ENCODE results near the genes PRRG4, QSER1 and C11orf91.

GRCh38 chr11:27357373-27357669 lies 5.7 kb downstream of the CCDC34 start:
- PRO-cap, result no peak
- RAMPAGE, long total RNA, result no peak

- PRO-cap, result bidirectional peak, plus-strand start at chr11:27507101, minus-strand start at chr11:27507114
- RAMPAGE, long total RNA, result no peak
These were observed 312 bp upstream of the LIN7C start for GRCh38 chr11:27506934-27507228.

DNA sequence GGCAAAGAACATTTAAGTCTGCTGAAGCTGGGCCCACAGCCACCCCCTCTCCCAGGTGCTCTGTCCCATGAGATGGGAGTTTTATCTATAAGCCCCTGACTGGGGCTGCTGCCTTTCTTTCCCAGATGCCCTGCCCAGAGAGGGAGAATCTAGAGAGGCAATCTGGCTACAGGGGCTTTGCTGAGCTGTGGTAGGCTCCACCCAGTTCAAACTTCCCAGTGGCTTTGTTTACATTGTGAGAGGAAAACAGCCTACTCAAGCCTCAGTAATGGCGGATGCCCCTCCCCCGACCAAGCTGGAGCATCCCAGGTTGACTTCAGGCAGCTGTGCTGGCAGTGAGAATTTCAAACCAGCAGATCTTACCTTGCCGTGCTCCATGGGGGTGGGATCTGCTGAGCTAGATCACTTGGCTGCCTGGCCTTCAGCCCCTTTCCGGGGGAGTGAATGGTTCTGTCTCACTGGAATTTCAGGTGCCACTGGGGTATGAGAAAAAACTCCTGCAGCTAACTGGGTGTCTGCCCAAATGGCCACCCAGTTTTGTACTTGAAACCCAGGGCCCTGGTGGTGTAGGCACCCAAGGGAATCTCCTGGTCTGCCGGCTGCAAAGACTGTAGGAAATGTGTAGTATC lies 12.2 kb downstream of the BDNF start:
- PRO-cap, result bidirectional peak, plus-strand start at position 347 of the sequence, minus-strand start at position 142 of the sequence; unidirectional peak, minus-strand start at position 442 of the sequence
- RAMPAGE, long total RNA, result no peak

- PRO-cap, result no peak
- RAMPAGE, long total RNA, result no peak
These were observed 725.5 kb downstream of the METTL15 start for GRCh38 chr11:28833546-28834249.

DNA sequence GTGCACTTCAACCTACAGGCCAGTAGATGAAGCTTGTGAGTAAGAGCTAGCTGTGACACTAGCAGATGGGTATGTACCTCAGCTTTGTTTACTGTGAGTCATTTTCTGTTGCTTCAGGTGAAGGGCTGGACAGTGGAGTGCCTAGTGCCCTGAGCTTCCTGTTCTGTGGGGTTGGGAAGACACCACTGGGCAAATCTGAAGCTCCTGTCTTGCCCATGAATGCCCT lies 755.8 kb downstream of the KCNA4 start:
- PRO-cap, result no peak
- RAMPAGE, long total RNA, result no peak

DNA sequence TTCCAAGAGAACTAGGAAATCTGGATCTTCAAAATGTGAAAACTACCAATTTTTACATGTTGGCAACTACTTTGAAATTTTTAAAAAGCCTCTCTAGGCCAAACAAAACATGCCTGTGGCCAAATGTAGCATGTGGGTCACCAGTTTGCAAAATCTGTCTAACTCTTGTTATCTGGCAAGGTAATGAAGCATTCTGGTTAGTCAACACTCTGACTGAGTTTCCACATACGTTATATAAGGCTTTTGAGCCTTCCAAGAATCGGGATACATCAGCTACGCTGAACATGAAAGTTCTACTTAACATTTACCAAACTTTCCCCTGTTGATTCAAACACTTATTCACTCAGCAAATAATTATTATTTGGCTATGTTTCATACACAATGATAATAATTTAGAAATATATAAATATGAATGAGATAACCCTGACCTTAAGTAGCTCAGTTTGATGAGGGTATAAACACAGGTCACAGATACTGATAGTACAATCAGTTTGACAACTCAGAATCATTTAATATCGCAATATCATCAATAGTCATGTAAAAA lies 752.5 kb downstream of the KCNA4 start:
- PRO-cap, result no peak
- RAMPAGE, long total RNA, result no peak

DNA sequence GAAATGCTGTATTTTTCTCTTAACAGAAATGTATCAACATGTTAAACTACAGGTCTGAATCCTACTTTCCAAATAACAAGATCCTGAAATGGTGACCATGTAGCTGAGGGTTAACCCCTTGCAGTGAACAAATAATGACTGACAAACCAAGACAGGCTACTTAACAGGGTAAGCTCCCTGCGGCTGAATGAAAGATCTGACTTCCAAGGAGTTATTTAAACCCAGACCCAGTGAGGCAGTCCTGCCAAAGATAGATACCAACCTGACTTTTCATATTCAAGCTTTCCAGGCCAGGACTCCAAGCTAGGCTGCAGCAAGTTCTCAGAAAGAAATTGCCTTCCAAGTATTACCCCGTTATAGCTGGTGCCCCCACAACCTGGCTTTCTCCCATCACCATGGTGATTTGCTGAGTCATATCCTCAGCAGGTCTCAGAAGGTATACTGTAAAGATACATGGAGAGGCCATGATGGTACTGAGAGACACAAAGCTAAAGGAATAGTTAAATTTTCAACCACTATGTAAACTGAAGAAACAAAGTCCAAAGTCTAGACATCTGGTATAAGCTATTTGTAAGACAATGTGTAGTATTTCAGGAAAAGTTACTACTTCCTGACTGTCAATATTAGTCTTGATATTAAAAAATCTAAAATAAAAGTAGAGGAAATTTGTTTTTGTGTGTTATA lies 377.2 kb downstream of the DCDC1 start:
- PRO-cap, result no peak
- RAMPAGE, long total RNA, result no peak

DNA sequence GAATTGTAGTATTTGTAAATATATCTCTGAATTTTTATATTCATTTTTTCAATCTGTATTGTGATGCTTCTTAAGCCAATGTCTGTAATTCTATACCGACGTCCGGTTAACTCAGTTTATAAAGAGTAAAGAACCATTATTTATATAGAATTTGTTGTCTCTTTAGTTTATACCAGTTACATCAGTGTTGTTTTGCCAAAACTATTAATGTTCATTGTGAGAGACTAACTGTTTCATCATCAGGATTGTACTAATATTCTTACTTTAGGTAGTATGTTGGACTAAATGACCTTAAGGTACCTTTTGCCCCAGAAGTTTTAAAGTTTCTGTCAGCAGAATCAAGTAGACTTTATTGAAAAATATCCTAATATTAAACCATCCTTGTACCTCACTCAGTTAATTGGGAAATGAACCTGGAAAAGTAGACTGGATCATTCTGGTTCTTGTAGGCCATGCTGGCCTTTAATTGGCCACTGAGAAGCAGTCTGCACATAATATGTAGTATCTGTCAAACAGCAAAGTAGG lies 2.5 kb downstream of the DNAJC24 start:
- PRO-cap, result no peak
- RAMPAGE, long total RNA, result no peak

DNA sequence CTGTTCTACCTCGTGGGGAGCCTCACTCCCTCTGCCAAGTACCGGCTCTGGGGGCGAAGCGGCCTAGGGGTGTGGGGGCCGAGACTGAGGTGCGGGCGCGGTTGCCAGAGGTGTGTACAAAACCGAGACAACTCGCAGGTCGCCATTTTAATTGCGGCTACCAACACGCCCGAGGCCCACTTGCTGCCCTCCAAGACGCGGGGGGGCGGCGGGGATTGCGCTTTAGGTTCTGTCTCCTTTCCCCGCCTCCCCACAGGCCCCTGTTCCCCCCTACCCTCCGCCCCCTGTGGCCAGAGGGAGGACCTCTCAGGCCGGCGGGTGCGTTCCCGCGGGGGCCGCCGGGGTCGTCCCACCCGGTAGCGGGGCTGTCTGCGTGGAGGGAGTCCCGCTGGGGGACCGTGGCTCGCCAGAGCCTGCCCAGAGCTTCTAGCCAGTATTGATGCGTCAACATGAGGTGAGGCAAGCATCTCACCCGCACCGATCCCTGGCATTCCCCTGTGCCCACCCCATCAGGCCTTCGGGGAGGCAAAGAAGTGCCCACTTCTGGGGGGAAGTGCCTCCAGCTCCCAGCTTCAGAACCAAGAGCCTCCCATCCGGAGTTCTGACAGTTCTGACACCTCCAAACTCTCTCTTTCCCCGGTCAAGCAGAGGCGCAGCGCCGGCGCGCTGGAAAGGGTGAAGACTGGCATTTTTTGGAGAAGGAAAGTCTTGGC lies 2.9 kb upstream of the PAX6 start:
- PRO-cap, result no peak
- RAMPAGE, long total RNA, result no peak

DNA sequence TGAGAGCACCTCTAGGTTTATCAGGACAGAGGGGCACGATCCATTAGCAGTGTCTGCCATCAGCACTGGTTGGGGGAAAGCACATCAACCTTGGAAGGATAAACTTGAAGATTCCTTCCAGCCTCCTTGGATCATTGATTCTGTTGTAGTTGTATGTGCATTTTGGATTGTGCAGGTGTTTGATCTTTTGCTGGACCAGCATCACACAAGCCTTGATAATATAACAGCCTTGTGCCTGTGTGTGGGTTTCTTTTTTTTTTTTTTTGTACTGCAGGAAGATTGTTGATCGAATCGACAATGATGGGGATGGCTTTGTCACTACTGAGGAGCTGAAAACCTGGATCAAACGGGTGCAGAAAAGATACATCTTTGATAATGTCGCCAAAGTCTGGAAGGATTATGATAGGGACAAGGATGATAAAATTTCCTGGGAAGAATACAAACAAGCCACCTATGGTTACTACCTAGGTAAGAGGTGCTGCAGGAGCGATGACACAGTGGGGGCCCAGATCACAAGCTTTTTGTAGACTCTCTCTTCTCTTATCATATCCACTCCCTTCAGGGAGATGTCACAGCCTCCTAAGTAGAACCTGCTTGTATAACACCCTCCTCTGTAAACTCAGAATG lies 6.1 kb downstream of the RCN1 start:
- PRO-cap, result no peak
- RAMPAGE, long total RNA, result no peak

DNA sequence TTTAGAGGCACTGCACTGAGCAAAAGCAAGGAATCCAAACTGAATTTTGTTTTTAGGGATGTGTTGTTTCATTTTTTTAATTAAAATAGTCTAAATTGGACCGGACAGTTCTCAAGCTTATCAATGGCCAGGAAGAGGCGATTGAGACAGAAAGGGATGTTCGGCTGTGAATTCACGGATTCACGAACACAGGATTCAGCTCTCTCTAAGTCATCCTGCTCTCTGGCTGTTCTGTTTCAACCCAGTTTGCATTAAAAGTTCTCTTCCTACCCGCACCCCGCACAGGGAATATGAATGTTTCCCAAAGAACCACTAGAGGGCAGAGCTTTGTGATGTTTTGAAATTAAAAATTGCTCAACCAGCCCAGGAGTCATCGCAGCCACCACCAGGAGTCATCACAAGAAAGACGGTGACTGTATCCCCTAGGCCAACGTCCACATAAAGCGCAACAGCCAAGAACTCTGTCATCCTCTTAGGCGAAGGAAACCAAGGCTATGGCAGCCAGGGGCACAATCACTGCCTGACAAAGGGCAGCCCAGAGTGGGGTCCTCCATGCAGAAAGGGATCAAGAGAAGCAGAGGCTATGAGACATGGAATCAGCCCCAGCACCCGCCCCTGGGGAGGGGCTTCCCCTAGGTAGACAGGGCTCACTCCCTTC lies 122.5 kb downstream of the WT1 start:
- PRO-cap, result no peak
- RAMPAGE, long total RNA, result no peak

DNA sequence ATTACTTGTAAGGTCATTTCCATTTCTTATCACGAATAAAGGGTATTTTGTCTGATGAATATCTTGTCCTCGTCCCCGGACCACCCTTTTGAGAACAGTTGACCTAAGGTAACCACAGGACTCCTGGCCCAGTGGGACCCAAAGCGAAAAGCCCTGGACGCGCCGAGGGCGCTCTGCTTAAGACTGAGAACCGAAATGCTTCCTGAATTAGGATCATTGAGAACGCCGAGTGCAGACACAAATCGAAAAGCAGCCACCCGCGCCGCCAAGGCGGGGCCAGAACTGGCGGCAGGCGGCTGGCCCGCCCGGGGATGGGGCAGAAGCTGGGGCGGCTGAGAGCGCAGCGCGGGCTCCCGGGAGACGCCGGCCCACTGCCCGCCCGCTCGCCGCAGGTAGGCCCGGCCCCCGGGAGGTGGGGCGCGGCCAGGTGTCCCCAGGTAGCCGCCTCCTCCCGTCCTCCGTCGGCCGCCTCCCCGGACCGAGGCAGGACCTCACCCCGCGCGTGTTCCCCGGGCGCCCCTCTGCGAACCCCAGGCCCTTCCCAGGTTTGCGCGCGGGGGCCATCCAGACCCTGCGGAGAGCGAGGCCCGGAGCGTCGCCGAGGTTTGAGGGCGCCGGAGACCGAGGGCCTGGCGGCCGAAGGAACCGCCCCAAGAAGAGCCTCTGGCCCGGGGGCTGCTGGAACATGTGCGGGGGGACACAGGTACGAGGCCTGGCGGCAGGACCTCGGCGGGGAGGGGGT lies at the start of gene PRRG4:
Gene PRRG4 (plus strand): TSS at position 457 of the 742 bp plus-strand sequence.
- PRO-cap, result bidirectional peak, plus-strand start at position 319 of the sequence, minus-strand start at position 284 of the sequence; bidirectional peak, plus-strand start at position 682 of the sequence, minus-strand start at position 689 of the sequence
- RAMPAGE, long total RNA, result no peak

DNA sequence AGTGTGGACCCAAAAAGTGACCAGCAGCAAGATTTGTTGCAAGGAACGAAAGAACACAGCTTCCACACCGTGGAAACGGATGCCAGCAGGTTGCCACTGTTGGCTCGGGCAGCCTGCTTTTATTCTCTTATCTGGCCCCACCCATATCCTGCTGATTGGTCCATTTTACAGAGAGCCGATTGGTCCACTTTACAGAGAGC lies 4.9 kb upstream of the QSER1 start:
- PRO-cap, result unidirectional peak, minus-strand start at position 95 of the sequence
- RAMPAGE, long total RNA, result no peak

GRCh38 chr11:32892640-32893557 lies at the start of gene QSER1:
Gene QSER1 (plus strand): TSS chr11:32892811.
- PRO-cap, result bidirectional peak, plus-strand start at chr11:32893117, minus-strand start at chr11:32892753; bidirectional peak, plus-strand start at chr11:32893530, minus-strand start at chr11:32893293
- RAMPAGE, long total RNA, result no peak

DNA sequence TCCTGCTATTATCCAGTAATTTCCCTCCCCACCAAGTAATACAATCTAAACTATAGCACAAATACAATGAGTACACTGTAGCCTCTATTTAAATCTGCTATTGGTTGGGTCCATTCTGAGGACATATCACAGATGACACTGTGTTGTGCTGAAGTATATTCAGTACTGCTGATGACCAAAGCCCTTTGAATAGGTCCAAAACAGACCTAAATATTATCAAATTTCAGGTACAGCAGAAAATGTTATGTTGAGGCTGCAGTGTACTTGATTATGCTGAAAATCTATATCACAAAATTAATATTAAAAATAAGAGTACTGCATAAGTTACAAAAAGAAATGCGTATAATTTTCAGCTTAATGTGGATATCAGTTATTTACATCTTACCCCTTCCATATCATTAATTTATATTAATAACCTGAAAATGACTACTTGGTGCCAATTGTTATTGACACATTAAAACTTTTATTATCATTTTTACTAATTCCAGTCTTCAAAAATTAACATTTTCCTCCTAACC lies 20.8 kb downstream of the CSTF3 start:
- PRO-cap, result no peak
- RAMPAGE, long total RNA, result no peak

- PRO-cap, result no peak
- RAMPAGE, long total RNA, result no peak
These were observed 55.9 kb upstream of the KIAA1549L start for GRCh38 chr11:33319862-33320565.

GRCh38 chr11:33334621-33335574 lies 41.0 kb upstream of the KIAA1549L start:
- PRO-cap, result no peak
- RAMPAGE, long total RNA, result no peak

DNA sequence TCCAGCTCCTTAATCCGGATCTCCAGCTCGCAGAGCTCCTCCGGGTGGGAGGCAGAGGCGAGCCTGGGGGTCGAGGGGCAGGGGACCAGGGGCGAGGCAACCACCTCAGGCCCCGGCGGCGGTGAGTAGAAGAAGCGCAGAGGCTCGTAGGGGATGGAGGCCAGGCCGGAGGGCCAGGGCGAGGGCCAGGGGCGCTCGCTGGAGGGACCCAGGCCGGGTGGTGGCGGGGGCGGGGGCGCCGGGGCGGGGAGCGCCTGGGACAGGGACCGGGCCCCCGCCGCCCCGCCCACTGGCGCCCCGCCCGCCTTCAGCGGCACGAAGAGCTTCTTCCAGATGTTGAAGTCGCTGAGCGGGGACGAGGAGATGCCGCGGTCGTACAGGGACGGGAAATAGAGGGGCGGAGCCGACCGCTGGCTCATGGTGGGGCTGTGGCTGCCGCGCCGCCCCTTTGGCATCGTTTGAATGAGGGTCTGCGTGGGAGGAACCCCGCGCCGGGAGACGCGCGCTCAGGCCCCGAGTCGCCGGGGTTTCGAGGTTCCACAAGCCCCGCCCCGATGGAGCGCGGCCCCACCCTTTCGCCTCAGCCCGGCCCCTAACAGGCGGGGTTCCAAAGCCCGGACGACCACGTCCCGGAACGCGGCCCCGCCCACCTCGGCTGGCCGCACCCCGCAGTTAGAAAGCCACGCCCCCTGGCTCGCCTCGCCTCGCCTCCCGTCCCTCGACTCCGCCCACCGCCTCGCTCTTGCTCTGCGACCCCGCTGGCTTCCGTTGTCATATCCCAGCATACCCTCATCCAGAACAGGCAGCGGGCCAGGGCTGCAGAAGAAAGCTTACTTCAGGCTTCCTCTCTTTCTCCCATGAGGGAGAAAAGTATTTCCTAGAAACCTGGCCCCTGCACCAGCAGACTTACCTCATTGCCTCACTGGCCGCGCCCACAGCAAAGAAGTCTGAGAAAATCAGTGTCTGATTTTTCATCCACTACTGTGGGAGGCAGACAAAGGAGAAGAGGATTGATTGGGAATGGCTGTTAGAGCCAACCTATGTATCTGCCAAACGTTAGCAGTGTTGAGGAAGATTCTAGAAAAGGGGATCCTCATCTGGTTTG lies at the start of gene C11orf91:
Gene C11orf91 (minus strand): TSS at position 541 of the 1,105 bp plus-strand sequence.
- PRO-cap, result bidirectional peak, plus-strand start at position 325 of the sequence, minus-strand start at position 127 of the sequence; unidirectional peak, minus-strand start at position 391 of the sequence; bidirectional peak, plus-strand start at position 774 of the sequence, minus-strand start at position 556 of the sequence
- RAMPAGE, long total RNA, result no peak

GRCh38 chr11:33774764-33775198 lies 461 bp upstream of the FBXO3 start:
- PRO-cap, result no peak
- RAMPAGE, long total RNA, result no peak

DNA sequence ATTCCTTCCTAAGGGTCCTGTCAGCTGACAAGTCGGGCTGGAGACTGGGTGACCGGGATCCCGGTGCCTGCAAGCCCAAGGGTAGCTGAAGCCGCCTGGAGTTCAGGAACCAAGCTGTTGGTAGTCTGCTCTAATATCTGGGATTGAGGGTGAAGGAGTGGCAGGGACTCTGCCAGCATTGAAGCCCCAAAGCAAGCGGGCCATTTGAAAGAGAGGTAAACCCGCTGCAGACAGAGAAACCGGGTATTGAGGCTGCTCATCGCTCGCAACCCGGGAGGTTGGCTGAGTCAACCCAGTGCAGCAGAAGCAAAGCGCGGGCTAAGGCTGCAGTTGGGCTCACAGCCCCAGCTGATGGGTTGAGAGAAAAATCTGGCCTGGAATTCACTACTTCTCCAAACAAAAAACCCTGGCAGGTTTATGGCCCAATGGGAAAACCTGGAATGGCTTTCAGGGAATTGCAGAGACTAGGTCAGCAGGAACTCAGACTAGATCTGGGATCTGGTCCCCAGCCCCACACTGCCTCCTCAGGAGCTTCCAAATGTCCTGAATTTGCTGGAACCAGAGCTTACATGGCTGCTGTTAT lies 28.2 kb upstream of the FBXO3 start:
- PRO-cap, result unidirectional peak, minus-strand start at position 284 of the sequence
- RAMPAGE, long total RNA, result no peak

Data from GM23338 (cell line).